HT-29 (cell line): ENCODE data around the genes ATOX1 and MRPL22.

GRCh38 chr5:151696202-151697454, 9.9 kb upstream of the SPARC start:
- RAMPAGE, long total RNA, result no peak

GRCh38 chr5:151758086-151759258, at the start of gene ATOX1:
TSS of gene ATOX1 (minus strand) at chr5:151758631.
- RAMPAGE, long total RNA, result start-site peak on the minus strand at chr5:151758603-151758612, 95 and 70 reads in 2 replicates

- RAMPAGE, long total RNA, result no peak
These were observed 504 bp upstream of the G3BP1 start for GRCh38 chr5:151771130-151771770.

GRCh38 chr5:151815419-151816362, 43.9 kb downstream of the G3BP1 start:
- RAMPAGE, long total RNA, result no peak

DNA sequence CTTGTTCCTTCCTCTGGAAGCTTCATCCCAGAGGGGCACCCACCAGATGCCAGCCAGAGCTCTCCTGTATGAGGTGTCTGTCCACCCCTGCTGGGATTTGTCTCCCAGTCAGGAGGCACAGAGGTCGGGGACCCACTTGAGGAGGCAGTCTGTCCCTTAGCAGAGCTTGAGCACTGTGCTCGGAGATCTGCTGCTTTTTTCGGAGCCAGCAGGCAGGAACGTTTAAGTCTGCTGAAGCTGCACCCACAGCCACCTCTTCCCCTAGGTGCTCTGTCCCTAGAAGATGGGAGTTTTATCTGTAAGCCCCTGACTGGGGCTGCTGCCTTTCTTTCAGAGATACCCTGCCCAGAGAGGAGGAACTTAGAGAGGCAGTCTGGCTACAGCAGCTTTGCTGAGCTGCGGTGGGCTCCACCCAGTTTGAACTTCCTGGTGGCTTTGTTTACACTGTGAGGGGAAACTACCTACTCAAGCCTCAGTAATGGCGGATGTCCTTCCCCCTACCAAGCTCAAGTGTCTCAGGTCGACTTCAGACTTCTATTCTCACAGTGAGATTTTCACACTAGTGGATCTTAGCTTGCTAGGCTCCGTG, 101.8 kb upstream of the GLRA1 start:
- RAMPAGE, long total RNA, result no peak

- RAMPAGE, long total RNA, result no peak
These were observed 78.2 kb downstream of the FAM114A2 start for GRCh38 chr5:153960564-153960933.

GRCh38 chr5:154014992-154015396, 23.7 kb downstream of the FAM114A2 start:
- RAMPAGE, long total RNA, result no peak

GRCh38 chr5:154206389-154206908, 15.9 kb downstream of the GALNT10 start:
- RAMPAGE, long total RNA, result no peak

- RAMPAGE, long total RNA, result no peak
These were observed 93.1 kb upstream of the SAP30L start for GRCh38 chr5:154352656-154353091.

GRCh38 chr5:154444817-154445238, 969 bp upstream of the SAP30L start:
- RAMPAGE, long total RNA, result no peak

DNA sequence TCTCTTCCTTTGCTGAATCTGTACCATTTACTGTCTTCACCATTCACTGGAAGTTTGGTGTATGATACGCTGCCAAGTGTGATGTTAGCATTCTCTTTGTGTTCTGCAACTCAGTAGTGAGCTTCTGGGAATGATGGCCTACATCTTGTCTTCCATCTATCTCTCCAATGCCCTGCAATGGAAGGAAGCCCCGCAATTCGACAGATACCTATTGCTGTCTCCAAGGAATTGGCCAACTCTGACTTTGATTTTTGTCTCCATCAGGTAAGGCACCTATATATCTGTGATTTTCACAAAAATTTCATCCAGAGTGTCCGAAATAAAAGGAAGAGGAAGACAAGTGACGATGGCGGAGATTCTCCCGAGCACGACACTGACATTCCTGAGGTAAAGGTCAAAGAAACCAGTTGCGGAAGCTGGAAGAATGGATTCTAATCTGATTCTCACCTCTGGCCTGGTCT, 5.1 kb downstream of the SAP30L start:
- RAMPAGE, long total RNA, result no peak

- RAMPAGE, long total RNA, result no peak
These were observed 1.4 kb upstream of the LARP1 start for GRCh38 chr5:154753640-154754229.

GRCh38 chr5:154767644-154768300, 12.6 kb downstream of the LARP1 start:
- RAMPAGE, long total RNA, result no peak

DNA sequence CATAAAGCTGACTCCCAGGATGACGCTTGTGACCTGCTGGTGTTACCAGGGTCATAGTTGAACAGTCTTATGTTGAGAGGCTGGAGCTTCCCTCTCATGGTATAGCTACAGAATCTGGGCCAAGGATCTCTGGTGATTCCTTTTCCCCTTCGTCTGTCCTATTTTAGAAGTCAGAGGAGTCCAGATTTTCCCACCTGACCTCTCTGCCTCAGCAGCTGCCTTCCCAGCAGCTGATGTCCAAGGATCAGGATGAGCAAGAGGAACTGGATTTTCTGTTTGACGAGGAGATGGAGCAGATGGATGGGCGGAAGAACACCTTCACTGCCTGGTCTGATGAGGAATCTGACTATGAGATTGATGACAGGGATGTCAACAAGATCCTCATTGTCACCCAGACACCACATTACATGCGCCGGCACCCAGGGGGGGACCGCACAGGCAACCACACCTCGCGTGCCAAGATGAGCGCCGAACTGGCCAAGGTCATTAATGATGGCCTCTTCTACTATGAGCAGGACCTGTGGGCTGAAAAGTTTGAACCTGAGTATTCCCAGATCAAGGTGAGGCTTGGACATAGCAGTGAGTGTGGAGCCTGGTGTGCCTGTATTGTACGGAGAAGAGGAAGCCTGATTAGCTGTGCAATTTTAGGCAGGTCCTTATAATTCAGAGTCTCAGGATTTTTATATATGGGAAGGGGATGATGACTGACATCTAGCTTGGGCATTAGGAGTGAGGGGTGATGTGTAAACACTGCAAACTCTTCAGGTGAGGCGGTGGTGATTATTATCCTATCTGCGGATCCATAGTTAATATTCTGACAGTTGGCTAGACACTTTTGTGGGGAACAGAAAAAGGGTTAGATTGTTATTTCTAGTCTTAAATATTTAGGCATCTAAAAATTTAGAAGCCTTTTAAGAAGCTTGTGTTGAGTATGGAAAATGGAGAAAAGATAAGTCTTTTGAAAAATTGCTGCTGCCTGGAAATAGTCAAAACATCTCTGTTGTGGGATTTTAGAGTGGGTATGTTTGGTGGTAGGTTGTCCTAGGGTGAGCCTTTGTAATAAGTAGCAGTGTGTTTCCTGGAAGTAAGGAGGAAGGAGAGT, 47.0 kb downstream of the LARP1 start:
- RAMPAGE, long total RNA, result no peak

GRCh38 chr5:154818272-154819478, 31.7 kb downstream of the FAXDC2 start:
- RAMPAGE, long total RNA, result no peak

DNA sequence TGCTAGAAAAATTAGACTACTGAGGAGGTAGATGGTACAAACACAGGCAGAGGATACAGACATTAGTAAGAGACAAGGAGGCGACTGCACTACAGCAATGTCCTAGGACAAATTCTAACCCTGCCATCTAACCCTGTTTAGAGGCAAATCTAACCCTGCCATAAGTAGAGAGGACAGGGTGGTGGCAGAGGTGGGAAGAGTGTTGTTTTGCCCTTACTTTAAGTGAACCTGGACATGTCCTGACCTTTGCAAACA, 276 bp downstream of the FAXDC2 start:
- RAMPAGE, long total RNA, result no peak

- RAMPAGE, long total RNA, result start-site peak on the plus strand at chr5:154941077-154941107, 157 and 163 reads in 2 replicates
These were observed at the start of gene MRPL22 for GRCh38 chr5:154940812-154941446. TSS of gene MRPL22 (plus strand) at chr5:154941073.

DNA sequence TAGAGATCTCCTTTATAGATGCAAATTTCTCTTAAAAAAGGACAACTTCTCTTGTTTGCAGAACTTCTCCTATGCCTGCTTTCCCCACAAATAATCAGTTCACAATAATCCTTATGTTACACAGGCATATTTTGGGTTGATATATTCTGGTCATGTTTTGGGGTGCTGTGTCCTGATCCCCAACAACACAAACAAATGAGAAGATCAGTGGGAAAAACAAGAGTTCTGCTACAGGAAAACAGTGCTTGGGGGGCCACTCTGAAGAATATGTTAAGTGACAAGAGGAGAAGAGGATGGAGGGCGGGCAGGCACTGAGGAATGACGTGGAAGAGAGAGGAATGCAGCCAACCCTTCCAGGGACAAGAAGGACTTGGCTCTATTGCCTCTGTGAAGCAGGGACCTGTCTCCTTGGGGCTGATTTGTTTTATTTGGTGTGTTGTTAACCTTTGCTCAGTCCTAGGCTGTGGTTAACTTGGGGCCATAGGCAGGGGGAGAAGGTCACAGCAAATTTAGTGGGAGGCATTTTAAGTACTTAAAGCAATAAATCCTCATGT, 39.8 kb downstream of the KIF4B start:
- RAMPAGE, long total RNA, result no peak

DNA sequence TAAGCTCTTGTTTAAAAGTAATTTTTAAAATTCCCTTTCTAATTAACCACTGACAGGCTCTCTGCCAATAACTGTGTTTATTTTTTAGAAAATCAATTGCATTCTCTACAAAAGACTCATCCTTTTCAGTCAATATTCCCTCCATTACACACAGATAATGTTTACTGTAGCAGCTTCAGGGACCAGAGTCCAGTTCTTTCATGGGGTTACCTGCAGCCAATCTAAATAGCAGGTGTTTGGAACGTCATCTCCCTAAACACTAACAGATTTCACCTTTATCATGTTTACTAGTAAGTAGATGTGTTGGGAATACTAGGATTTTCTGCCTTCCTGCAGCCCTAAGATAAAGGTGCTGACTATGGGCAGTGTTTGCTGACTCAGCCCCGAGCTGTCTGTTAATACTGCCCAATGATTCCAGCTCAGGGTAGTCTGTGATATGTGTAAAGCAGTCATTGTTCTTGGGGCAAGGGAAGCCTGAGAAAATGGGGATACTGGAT, 446.9 kb downstream of the KIF4B start:
- RAMPAGE, long total RNA, result no peak

DNA sequence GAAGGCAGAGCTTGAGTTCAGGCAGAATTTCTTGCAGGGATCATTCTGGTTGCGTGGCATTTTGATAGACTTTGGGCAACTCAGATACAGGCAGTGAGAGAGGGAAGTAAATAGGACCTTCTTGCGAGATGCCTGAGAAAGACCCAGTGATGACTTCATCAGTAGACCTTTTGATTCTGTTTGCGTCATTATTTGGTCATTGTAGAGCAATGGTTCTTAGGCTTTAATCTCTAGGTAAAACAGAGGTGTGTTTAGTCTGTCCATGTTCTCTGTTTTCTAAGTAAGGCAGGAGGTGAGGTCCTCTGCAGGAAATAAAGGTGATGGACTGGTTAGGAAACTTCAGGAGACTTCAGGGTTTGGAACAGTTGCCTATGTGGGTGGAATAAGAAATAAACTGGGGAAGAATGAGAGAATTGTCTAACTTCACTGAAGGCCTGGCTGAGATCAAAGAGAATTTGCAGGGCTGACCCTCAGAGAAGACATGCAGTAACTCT, 4.1 kb downstream of the CYFIP2 start:
- RAMPAGE, long total RNA, result no peak